Metastatic Pancreatic Carcinoma in the Ovary (tissue), 1 donor: ENCODE data around the genes ERICH6B and RUBCNL.

DNA sequence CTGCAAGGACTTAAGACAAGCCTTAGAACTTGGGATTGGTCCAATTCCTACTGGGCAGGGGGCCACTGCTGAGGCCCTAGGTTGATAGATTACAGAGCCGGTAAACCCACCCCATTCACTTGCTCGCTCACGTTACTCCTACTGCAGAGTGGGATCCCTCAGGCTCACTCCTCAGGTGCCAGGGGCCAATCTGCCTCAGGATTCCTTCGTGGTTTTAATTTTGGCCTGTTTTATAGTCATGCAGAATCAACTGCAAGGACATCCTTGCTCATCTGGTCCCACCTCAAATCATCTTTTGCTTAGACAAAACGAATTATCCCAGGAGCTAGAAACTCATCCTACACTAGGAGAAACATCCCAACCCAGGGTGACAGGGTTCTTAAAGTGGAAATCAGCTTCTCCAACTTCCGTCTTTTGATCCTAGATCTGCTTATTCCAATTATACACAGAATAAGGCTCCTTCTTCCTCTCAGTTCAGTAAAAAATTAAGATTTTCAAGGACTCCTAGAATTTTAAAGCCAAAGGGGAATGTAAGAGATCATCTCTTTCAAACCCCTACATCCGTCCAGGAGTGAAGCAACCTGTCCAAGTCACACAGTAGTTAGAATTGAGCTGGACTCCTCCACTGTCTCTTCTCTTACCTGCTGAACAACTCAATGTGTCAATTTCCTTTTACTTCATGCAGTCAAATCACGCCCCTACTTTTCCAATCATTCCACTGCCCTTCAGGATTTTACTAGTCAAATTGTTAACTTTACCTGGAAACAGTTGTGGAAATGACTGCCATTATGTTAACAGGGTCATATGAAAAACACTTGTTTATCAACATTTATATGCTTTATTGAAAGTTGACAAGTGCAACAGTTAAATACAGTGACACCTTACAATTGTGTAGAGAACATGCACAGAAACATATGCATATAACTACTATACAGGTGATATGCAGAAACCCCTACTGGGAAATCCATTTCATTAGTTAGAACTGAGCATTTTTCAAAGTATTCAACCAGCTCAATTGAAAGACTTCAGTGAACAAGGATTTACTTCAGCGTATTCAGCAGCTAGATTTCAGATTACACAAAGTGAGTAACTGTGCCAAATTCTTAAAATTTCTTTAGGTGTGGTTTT is 59.4 kb downstream of the SERP2 start:
- PRO-cap: no peak

GRCh38 chr13:44734354-44734893 is 158.3 kb upstream of the TSC22D1 start:
- PRO-cap: no peak

- PRO-cap: unidirectional peak, minus-strand start at chr13:44760082
Measured at GRCh38 chr13:44759930-44760348, 183.8 kb upstream of the TSC22D1 start.

DNA sequence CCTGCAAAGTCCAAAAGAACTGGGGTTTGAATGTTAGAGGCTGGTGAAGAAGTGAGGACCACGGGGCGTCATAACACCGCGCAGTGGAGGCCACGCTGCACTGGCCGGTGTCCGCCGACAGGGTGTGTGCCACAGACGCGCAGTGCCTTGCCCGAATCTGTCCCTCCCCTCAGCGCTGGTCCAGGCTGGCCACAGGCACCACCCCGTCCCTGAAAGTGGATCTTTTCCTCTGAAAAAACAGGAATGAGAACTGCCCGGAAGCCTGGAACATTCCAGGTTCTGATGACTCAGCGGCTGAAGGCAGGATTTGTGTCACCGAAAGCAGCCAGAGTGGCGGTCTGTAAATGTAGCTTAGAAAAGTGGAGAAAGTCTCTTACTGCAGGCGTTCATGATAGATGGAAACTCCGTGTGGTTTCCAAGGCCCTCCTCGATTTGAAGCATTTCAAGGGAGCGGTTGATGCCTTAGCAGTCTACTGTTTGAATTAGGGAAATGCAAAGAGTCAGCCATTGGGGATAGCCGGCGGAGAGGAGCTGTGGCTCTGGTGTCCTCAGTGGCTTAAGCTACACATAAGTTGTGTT is 70.9 kb downstream of the NUFIP1 start:
- PRO-cap: bidirectional peak, plus-strand start at position 303 of the sequence, minus-strand start at position 217 of the sequence

- PRO-cap: no peak
Measured at GRCh38 chr13:44918878-44919203, 70.4 kb downstream of the NUFIP1 start.

DNA sequence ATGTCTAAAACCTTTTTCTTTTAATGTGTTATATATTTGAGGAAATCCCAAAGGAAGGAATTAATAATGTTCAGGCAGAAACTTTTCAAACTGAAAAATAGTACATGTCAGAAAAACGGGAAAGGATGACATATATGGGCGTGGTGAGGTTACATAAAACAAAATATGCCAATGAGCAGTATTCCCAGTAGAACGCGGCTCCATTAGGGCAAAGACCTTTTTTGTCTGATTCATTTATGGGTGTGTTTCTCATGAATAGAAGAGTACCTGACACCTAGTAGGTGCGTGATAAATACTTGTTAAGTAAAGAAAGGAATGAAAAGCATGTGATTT is 18.9 kb upstream of the KCTD4 start:
- PRO-cap: no peak

DNA sequence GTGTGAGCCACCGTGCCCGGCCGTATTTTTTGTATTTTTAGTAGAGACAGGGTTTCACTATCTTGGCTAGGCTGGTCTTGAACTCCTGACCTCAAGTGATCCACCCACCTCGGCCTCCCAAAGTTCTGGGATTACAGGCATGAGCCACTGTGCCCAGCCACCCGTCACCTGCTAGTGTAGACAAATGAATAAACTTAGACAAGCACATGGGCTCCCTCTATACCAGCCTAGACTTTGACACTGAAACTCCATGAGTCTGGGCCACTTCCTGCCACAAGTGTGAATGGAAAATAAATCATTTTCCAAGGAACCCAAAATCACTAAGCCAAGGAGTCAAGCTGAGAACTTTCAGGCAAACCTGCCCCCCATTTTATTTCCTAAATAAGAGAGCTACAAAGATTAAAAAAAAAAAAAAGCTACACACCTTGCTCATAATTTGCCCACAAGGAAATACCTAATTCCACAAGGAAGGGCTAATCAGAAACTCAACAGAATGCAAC is 27.1 kb upstream of the TPT1 start:
- PRO-cap: no peak

GRCh38 chr13:45493034-45493513 is 28.3 kb downstream of the COG3 start:
- PRO-cap: no peak

DNA sequence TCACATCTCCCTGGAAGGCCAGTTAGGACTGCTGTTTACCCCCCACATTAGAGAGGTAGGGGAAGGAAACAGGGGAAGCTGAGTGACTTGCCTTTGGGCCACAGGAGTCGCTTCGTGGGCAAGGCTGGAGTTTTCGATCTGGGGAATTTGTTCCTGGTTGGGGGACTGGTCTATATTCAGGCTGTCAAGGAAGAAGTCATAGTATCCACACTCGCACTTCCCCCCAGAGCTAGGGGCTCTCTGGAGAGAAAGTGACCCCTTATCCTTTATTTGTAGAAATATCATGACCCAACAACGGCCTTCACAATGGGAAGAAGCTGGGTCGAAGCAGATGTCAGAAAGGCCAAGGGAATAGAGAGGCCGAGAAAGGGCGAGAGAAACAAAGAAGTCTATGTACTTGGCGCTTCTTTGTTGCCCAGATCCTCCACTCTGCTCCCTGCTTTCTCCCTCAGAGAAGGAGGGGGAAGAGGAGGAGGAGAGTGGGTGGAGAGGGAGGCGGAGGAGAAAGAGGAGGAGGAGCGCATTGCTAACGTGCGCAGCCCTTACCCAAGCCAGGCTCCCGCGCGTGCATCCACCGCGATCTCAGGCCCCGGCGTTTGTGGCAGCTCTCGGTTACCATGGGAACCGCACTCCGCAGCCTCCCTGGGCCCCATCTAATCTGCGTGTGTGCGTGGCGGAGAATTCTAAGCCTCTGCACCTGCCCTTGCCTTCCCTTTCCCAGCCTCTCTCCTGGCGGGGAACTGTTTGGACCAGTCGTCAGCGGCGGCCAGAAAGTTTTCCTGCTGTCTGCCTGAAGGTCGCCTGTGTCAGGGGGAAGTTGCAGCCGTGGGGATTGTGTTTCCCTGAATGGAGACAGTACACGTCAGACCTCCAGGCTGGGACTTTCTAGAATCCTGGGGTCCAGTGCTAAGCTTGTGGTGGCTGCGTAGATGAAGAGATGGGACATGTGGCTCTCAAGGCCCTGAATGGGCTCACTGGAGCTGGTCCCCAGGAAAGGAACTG is at the start of gene ERICH6B:
TSS of gene ERICH6B (minus strand) at position 601 of the 1,002 bp plus-strand sequence.
- PRO-cap: bidirectional peak, plus-strand start at position 570 of the sequence, minus-strand start at position 431 of the sequence

DNA sequence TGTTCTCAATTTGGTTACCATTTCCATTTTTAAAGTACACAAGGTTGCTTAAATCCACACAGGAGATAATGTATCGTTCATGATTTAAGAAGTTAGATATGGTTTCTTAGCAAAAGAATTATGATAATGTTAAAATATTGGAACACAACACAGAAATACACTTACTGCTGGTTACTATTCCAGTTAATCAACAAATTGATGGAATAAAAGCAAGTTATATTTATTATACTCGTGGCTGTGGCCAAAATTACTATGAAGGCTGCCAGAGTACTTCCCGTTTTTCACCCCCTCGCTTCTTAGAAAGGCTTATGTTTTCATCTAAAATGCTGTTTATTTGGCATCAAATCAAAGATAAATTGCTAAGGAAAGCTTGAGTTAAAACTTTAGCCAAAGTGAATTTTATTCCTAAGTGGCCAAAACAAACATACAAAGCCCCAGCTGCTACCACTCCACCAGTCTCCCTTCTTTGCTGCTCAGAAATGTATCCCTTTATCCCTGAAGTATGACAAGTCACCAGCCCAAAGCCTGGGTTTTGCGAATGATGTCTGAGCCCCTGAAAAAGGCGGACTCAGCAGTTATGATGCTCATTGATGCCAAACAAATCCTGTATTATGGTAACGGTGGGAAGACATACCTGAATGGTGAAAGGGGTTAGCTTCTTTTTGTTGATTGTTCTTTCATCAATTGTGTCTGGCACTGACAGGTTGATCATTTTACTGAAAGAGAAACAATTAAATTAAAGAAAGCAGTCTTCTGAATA is 27.6 kb downstream of the LCP1 start:
- PRO-cap: no peak

GRCh38 chr13:46369829-46370363 is 17.2 kb downstream of the RUBCNL start:
- PRO-cap: no peak

- PRO-cap: no peak
Measured at GRCh38 chr13:46373566-46373937, 13.5 kb downstream of the RUBCNL start.

DNA sequence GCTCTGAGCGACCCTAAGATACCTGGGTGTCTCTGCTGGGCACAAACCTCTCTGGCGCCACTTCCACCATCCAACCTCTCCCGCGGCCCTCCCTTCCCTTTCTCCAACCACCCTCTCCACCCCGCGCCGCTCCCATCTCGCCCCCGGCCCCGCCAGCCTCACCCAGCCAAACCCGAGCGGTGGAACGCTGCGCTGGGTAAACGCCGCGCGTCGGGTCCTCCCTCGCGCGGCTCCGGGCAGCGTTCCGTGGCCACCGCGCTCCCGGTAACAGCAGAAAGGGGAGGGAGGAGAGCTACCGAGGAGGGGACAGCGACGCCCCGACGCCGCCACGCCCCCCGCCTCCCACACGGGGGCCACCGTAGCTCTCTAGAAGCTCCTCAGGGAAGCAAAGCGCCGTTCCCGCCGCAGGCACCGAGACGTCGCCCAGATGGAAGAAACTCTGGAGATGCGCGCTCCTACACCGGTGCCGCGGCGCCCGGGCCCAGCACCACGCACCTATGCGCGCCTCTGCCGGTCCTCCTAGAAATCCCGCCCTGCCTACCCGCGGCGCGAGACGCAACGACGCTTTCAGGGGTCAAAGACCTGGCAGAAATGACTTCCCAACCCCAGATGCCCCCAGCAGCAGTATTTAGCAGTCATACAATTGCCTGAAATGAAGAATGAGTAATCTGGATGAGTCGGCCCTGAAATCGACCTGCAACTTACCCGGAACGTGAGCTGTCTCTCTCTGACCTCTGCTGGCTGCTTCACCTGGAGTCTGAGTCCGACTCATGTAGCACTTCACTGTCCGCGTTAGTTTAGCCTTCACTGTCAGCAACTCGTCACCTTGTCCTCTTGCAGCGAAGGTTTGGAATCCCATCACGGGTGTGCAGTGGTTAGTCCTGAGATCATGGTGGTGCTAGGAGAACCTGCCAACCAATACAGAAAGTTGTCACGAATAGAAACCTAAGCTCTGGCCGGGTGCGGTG is at the start of gene RUBCNL:
TSS of gene RUBCNL (minus strand) at position 281 of the 968 bp plus-strand sequence.
- PRO-cap: unidirectional peak, minus-strand start at position 234 of the sequence

DNA sequence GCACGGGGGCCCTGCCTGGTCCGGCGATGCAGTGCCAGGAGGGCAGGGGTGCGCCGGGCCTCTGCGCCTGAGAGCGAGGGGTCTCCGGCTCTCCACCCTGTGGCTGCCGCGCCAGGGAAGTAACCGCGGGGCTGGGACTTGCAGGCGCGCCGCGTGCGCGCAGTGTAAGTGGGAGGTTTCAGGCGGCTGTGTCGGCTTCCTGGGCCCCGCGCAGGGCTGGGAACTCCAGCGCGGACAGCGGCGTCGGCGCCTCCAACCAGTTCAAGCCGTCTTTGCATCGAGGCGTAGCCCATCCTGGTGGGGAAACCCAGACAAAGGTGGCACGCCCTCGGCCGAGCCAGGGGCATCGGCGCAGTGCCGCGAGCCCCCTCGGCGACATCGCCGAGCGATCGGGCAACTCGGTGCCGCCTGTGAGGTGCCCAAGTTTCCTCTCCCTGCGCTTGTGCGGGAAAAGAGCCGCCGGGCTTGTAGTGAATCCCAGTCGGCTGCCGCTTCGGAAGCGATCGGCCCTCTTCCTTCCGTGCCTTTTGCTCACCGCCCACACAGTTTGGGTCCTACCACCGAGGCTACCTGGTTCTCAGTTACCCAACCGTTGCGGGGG is 1.0 kb downstream of the LRCH1 start:
- PRO-cap: bidirectional peak, plus-strand start at position 259 of the sequence, minus-strand start at position 274 of the sequence

DNA sequence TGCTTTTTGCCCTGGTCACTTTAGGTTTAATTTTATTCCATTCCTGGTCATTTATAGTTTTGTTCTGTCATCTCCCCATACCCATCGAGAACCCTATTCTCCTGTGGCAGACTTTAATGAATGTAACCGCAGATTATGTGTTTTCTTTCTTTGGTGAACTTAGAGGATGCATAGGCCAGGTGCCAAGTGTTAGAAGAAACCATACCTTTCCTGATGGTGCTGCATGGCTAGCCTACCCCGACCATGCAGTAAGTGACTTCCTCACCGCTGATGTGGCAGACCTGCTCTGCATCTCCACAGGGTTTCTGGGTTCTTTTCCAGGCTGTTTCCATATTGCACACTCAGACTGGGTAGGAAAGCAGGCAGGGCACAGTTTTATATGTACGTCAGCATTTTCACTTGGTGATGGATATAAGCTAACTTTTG is 42.1 kb downstream of the LRCH1 start:
- PRO-cap: no peak

DNA sequence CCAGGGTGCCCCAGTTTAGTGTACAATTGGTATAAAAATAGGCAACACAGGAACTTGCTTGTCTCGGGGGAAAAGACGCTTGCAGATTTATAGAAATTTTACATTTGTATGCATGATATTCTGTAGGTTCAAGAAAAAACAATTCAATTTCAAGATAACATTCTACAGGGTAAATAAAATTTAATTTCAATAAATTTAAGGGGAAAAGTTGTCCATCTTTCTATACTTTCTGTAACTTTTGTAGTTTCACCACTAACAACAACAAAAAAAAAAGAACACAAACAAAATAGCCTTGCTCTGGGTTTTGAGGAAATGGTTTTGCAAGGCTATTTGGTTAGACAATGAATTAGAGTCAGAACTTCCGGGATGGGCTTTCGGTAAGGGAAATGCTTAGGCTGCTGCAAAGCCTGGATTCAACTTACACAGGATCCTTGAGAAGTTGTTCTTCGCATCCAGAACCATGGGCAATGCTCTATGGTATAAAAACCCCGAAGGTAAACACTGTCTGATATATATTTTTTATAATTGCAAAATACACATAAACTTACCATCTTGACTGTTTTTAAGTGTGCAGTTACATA is 45.5 kb downstream of the LRCH1 start:
- PRO-cap: no peak

GRCh38 chr13:46660586-46661494 is 107.9 kb downstream of the LRCH1 start:
- PRO-cap: no peak

GRCh38 chr13:46709736-46710538 is 87.0 kb downstream of the ESD start:
- PRO-cap: no peak

DNA sequence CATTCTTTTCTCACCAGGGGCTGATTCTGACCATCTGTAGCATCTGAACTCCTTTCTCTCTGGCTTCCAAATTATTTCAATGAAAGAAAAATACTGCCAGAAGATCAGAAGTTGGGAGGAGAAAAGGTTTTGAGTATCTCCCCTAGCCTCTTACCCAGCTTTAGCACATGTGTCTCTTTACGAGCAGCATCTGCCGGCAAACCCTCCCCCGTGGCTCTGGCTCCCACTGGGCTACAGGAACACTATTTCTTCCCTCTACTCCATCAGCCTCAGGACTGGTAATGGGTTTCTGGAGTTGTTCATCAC is 437.2 kb upstream of the HTR2A start:
- PRO-cap: no peak

DNA sequence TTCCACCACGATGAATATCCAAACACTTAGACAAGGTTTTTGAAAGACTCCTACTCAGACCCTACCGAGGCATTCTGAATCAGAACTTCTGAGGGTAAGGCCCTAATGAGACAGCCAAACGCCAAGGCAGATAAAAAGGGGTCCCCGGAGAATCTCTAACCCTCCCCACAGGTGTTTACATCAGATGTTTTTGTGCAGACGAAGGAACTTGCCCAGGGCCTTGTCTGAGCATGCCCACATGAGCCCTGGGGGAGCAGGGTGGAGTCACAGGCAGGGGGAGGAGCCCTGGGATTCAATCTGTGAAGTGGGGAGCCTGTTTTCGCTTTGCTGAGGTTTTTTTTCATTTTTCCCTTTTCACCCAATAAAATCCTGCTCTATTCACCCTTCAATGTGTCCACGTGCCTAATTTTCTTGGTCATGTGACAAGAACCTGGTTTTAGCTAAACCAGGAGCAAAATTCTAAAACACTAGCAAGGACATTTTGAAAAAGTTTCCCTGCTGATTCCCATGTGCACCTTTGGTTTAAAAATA is 61.6 kb upstream of the MED4 start:
- PRO-cap: no peak